ENCODE measurements around a stretch of chr16.

- RRBS: 57% methylated on average over 5 of the region's 21 CpGs
Observed at GRCh38 chr16:85206712-85207277, 94.5 kb upstream of the CIBAR2 start.

DNA sequence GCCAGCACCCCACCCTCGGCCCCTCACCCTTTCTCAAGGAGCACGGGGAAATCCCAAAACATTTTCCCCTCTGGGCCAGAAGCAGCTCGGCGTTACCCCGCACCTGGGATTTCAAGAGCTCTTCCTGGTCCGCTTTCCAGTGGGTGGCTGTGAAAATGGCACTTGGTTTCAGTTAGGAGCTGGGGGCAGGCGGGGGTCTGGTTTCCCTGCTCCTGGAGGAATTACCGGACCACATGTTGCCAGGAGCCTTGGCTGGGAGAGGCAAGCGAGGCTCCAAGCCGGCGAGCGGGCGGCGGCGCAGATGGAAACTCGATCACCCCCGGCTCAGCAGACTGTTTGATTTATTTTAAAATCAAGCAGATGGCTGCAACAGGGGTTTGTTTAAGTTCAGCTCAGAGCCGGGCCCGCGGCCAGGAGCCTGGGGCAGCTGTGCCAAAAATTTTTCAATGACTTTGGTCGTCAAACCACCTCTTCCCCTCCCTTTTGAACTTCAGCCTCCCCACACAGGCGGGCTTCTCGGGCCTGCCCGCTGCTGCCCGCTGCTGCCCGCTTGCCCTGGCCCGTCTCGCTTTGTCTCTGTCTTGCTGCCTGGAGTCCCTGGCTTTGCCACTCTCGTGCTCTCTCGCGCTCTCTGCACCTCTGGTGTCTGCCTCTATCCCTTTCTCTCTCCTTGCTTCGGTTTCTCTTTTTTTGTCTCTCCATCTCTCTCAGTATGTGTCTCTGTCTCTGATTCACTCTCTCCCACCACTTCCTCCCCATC lies 108.0 kb upstream of the CIBAR2 start:
- RRBS: 11% methylated on average over 10 of the region's 32 CpGs

DNA sequence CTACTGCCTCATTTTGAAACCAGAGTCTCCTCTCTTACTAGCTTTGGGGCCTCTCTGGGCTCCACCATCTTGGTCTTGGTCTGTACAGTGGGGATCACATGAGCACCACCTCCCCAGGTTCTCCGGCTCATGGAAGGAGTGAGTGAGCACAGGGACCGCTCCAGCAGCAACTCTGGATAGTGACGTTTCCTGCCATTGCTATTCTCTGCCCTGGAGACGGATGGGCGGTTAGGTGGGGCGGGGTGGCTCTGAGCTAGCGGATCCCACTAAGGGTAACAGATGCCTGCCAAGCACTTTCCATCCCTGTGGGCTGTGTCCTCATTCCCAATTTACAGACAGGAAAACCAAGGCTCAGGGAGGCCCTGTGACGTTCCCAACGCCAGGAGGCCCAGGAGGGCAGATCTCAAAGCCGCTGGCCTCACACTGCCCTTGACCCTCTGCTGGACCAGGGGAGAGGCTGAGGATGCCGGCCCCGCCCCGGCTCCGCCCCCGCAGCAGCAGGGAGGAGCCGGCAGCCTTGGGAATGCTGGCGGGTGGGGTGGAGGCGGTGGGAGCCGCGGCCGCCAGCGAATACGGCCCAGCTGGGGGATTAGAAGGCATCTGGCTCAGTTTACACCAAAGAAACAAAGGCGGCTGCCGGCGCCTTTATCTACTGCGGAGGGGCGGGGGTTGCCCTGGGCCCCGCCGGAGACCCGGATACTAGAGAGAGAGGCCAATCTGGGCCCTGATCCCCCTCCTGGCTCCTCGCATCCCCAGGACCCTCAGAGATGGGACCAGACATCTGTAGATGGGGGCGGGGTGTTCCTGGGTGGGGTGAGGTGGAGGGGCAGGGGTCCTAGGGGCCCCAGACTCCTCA lies 122.2 kb upstream of the CIBAR2 start:
- RRBS: 4% methylated on average over 6 of the region's 33 CpGs

GRCh38 chr16:85309584-85309809 lies 197.2 kb upstream of the CIBAR2 start:
- RRBS: no CpG with 5 or more reads among the region's 13 CpGs

GRCh38 chr16:85311849-85312048 lies 199.5 kb upstream of the CIBAR2 start:
- RRBS: no CpG with 5 or more reads among the region's 8 CpGs

DNA sequence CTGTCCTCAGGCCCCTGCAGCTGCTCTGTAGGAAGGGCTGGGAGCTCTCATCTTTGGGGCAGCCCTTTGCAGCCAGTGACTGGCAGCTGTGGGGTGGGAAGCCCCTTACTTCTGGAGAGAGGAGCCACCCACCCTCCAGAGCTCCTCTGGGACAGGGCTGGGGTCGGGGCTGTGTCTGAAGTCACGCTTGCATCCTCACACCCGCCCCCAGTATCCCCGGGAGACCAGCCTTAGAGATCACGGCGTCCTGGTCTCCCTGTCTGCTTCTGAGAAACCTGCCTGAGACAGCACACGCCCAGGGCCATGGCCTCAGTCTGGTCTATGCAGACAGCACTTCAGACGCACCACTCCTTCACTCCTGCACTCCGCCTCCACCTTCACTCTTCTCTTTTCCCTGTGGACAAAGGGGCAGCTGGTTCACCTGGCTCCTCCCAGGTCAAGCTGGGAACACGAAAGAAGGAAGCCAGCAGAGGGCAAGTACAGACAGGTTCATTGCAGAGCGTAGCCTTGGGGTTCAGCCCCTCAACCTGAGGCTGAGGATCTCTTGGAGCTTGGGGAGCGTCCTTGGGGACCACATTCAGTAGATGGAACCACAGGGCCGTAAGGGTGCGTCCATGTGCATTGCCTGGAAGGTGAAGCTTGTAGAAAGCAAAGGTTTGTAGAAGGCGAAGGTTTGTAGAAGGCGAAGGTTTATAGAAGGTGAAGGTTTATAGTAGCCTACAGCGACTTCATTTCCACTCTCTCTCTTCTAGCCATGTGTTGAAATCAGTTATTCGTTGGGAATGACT lies 247.9 kb upstream of the GSE1 start:
- RRBS: no CpG with 5 or more reads among the region's 18 CpGs

DNA sequence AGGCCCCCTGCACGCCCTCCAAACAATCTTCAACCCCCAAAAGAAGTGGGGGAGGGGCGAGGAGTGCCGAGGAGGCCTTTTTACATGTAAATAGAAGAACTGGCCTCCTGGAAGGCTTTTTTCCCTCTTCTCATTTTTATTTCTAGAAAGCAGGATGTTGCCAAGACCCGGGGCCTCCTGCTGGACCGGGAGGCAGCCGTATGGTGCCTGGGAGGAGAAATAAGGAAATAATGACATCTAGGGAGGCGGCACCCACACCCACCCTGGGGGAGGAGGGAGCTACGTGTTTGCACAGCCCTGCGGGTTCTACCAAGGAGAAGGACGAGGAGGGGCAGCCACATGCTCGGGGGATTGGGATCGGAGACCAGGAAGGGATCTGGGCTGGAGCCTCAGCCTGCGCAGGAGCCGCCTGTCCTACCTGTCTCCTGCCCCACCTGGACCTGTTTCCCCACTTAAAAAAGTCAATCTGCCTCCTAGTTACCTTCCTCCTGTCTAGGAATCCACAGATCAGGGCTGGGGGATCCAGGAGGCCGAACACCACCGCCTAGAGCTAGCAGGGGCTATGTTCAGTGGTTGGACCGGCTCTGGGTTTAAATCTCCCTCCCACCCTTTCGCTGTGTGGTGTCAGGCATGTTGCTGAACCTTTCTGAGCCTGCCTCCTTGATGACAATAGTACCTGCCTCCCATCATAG lies 175.7 kb upstream of the GSE1 start:
- RRBS: no CpG with 5 or more reads among the region's 18 CpGs

- RRBS: 88% methylated on average over 10 of the region's 51 CpGs
Observed at GRCh38 chr16:85448297-85449667, 164.3 kb upstream of the GSE1 start.

- RRBS: no CpG with 5 or more reads among the region's 17 CpGs
Observed at GRCh38 chr16:85517915-85518342, 95.2 kb upstream of the GSE1 start.

DNA sequence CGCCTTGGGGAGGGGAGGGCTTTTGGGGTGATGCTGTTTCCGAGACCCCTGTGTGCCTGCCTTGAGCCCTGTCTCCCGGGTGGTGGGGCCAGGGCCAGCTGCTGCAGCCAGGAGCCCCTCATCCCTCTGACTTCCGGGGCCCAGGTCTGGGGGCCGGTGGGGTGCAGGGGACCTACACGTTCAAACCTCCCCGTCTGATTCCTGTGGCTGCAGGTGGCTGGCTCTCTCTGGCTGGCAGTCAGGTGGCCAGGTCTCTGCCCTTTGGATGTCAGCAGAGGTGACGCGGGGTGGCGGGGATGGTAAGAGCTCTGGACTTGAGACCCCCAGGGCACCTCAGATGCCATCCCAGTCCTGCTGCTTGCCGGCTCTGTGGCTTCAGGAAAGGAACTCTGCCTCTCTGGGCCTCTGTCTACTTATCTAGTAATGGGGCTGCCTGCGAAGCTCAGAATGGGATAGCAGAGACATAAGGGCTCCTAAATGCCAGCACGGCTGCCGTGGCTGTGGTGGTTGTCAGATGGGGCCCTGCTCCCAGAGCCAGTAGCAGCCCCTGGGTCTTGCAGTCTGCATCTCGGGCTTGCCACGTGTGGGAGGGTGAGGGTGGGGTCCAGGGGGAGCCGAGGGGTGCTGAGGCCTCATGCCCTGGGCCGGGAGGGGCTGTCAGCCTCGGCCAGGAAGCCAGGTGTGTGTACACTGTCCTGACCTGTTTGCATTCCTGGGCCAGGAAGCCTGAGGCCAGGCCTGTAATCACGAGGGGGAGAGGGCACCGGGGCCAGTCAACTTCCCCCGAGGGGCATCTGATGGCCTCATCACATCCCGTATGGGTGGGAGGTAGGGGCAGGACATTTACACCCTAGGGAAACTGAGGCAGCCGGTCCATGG lies 88.9 kb upstream of the GSE1 start:
- RRBS: 97% methylated on average over 2 of the region's 24 CpGs

- RRBS: no CpG with 5 or more reads among the region's 21 CpGs
Observed at GRCh38 chr16:85536819-85537466, 76.2 kb upstream of the GSE1 start.

- RRBS: no CpG with 5 or more reads among the region's 27 CpGs
Observed at GRCh38 chr16:85563184-85564241, 49.6 kb upstream of the GSE1 start.

- RRBS: 30% methylated on average over 10 of the region's 32 CpGs
Observed at GRCh38 chr16:85585988-85586760, 26.9 kb upstream of the GSE1 start.

DNA sequence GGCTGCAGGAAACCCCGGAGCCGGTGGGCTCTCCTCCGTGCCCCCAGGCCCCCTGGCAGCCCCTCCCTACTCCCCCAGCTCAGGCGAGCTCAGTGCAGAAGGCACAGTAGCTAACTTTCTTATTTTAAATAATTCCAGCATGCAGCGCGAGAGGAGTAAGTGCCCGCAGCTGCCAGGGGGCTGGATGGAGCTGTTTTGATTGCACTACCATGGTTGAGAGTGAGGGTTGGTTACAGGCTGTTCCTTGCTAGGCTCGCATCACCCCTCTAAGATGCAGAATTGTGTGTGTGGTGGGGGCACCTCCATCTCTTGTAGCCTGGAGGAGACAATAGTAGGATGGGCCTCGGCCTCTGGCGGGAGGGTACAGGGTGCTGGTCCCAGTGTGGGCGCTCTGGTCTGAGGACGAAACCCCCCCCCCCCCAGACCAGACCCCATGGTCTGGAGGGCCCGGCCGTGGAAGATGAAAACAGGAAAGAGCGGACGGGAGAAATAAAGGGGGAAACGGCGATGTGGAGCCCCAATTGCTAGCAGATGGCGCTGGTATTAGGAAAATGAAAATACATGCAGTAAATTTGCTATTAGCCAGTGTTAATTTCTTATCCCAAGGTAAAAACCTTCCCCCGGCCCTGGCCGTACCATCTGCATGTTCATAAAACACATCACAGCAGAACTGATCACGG lies 26.2 kb upstream of the GSE1 start:
- RRBS: 100% methylated on average over 1 of the region's 22 CpGs

DNA sequence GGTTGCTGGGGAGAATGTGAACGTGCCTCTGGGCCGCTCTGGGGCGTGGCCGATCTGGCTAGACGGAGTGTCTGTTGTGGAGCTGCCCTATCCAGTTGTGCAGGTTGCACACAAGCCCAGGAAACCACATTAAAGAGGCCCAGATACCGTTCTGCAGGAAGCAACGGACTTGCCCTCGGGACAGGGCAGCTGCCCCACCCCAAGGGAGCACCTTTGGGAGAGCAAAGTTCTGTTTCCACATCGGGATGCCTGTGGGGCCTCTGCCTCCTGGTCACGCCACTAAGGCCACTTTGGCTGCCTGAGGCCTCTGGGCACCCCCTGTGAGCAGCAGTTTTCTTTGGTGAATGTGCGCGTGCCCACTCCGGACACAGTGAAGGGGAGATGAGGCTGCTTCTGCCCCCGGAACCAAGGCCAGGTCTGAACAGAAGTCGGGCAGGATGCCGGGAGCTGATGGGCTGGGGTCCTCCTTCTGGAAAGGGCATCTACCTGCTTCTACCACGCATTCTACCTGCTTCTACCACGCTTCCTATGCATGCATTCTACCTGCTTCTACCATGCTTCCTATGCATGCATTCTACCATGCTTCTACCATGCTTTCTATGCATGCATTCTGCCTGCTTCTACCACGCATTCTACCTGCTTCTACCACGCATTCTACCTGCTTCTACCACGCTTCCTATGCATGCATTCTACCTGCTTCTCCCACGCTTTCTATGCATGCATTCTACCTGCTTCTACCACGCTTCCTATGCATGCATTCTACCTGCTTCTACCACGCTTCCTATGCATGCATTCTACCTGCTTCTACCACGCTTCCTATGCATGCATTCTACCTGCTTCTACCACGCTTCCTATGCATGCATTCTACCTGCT lies 32.4 kb downstream of the GSE1 start:
- RRBS: 97% methylated on average over 3 of the region's 26 CpGs

DNA sequence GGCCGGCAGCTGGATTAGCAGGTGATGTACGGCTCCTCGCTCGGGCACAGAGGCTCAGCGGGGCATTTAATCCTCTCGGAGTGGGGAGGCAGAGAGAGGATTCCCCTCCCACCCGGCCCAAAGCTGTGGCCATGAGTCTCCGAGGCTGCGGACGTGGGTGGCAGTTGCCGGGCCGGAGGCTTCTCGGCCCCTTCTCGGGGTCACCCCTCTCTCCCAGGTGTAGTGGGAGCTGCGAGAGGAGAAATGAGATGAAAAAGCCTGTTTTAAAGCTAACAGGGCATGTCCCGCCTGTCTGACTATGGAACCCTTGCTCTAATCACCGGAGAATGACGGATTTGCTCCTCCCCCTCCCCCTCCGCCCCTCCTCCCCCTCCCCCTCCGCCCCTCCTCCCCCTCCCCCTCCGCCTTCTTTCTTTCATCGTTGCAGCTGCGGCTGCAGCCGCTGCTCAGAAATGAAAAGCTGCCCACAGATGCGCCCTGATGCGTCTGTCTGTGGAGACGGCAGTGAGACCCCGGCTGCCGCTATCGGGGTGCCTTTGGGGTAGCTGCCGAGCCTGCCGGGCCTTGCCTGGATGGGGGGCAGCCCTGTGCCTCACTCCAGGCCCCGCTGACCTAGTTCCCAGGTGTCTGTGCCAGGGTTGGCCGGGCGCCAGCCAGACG lies 37.7 kb downstream of the GSE1 start:
- RRBS: 49% methylated on average over 13 of the region's 36 CpGs

- RRBS: no CpG with 5 or more reads among the region's 10 CpGs
Observed at GRCh38 chr16:85681126-85681683, 7.5 kb downstream of the GINS2 start.

- RRBS: no CpG with 5 or more reads among the region's 14 CpGs
Observed at GRCh38 chr16:85778775-85779273, 20.5 kb downstream of the EMC8 start.

DNA sequence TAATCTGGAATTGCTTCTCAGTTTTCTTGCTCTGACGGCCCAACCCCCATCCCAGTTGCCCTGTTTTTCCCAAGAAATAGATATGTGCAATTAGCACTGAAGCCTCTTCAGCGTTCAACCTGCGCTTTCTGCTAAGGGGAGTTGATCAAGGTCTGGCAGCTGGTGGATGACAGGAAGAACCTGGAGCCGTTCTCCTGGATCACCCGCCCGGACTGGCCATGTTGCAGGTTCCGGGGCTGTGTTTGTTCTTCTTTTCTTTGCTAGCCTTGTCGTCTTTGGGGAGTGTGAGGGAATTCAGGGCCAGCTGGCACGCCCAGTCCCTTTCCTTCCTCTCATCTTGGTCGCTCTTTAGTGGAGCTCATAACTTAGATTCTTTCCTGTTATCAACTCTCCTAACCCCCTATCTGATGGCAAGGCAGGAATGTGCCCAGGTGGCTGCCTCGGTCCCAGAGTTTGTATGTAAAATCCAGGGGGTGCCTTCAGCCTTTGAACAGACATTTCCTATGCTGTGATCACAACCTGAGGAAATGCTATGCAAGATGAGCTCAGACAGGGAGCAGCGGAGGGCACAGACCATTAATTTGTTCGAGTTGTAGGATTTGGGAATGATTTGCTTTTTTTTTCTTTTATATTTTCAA lies 28.8 kb upstream of the IRF8 start:
- RRBS: no CpG with 5 or more reads among the region's 13 CpGs

GRCh38 chr16:85901767-85902415 lies 2.9 kb downstream of the IRF8 start:
- RRBS: no CpG with 5 or more reads among the region's 8 CpGs

Data from AG09309 (cell line).